ENCODE results near the gene ZPBP.

GRCh38 chr7:47520080-47521062, 61.5 kb downstream of the TNS3 start:
- RRBS: no CpG with 5 or more reads among the region's 15 CpGs

DNA sequence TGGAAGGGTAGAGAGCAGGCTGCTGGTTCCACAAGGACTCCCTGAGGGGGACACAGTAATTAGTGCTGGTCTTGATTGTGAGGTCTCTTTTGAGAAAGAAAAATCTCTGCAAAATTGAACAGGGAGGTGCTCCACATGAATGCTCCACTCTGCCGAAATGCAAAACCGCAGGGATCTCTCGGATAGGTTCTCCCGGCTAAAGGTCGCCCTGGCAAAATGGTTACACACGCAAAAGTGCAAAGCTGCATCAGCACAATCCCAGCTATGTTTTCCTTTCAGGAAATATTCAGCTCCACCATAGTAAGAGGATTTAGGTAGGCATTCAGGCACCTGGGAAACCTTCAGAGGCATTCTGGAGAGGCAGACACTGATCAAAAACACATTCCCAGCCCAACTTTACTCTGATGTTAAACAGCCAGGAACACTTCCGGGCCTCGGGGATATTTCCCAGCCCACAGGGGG, 46.3 kb downstream of the TNS3 start:
- RRBS: 29% methylated on average over 2 of the region's 8 CpGs

DNA sequence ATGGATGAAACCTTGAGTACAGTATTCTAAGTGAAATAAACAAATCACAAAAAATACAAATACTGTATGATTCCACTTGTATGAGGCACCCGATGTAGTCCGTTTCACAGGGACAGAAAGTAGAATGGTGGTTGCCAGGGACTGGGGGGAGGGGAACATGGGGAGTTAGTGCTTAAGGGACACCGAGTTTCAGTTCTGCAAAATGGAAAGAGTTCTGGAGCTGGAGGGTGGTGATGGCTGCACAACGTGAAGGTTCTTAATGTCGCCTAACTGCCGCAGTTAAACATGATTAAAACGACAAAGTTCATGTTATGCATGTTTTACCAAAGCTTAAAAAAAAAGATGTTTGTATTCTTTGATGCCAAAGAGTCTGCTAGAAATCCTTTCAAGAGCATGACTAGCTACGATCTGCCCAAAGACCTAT, 7.2 kb downstream of the TNS3 start:
- RRBS: no CpG with 5 or more reads among the region's 8 CpGs

- RRBS: no CpG with 5 or more reads among the region's 8 CpGs
These were observed 141.5 kb downstream of the PKD1L1 start for GRCh38 chr7:47806646-47807237.

GRCh38 chr7:47965183-47965573, 14.2 kb downstream of the HUS1 start:
- RRBS: no CpG with 5 or more reads among the region's 6 CpGs

DNA sequence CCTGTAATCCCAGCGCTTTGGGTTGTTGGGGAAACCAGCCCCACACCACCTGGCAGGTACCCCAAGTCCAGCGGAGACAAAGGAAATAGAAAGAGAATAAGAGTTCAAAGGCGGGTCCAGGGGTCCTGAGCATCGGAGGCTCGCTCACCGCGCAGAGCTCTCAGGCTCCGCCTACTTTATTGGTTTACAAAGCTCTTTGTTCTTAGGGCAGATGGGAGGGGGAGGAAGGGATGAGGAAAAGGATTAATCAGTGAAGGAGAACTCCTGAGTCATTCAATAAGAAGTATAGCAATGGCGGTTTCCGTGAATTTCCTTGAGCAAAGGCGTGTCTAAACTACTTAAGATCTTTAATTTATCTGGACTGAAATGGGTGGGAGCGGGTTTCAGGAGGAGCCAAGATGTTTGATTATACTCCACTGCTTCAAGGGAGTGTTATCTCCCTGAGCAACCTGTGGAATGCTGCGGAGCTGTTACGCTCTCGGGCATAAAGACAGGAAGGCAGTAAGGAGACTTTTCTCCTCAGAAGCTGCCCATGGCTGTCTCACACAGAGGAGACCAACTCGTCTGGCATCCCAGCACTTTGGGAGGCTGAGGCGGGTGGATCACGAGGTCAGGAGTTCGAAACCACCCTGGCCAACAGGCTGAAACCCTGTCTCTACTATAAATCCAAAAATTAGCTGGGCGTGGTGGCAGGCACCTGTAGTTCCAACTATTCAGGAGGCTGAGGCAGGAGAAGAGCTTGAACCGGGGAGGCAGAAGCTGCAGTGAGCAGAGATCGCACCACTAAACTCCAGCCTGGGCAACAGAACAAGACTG, 29.8 kb downstream of the ABCA13 start:
- RRBS: no CpG with 5 or more reads among the region's 22 CpGs

DNA sequence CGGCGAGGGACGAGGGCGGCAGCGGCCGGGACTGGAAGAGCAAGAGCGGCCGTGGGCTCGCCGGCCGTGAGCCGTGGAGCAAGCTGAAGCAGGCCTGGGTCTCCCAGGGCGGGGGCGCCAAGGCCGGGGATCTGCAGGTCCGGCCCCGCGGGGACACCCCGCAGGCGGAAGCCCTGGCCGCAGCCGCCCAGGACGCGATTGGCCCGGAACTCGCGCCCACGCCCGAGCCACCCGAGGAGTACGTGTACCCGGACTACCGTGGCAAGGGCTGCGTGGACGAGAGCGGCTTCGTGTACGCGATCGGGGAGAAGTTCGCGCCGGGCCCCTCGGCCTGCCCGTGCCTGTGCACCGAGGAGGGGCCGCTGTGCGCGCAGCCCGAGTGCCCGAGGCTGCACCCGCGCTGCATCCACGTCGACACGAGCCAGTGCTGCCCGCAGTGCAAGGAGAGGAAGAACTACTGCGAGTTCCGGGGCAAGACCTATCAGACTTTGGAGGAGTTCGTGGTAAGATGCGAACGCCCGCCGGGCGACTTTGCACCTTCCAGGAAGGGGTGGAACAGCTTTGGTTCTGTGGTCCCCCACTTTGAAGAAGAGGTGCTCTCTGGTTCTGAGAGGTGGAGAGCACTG, 2.3 kb downstream of the VWC2 start:
- RRBS: 5% methylated on average over 44 of the region's 65 CpGs

DNA sequence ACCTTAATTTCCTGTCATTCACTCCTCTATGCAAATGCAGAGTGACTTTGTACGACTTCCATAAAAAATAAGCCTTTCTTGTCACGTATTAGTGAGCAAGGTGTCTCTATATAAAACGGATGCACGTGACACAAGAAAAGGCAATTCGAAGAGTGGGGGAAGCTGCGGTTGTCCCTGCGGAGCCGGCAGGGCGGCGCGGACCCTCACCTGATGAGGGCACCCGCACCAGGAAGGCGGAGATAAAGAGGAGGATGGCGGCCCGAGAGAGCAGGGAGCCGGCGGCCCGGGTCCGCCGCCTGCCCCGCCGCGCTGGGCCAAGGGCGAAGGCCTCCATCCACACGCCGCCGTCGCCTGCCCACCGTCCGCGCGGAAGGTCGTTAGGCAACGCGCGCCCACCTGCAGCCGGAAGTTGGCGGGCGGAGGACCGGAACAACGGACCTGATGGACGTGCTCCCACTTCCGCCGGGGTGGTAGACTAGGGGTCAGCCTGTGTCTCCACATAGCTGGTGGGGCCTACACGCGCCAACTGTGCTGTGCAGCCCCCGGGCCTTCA, at the start of gene ZPBP:
TSS of gene ZPBP (minus strand) at position 386 of the 553 bp plus-strand sequence.
- RRBS: 30% methylated on average over 14 of the region's 47 CpGs

DNA sequence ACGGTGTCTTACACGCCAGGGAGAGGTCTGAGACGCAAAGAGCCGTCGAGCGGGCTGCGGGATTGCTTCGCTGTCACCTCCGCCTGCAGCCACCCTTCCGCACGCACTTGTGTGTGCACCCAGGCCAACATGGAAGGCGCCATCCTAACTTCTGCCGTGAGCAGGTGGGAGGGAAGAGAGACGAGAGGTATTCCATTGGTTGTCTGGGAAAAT, 1.3 kb upstream of the IKZF1 start:
- RRBS: no CpG with 5 or more reads among the region's 14 CpGs

GRCh38 chr7:50306142-50306854, 1.8 kb downstream of the IKZF1 start:
- RRBS: no CpG with 5 or more reads among the region's 8 CpGs

DNA sequence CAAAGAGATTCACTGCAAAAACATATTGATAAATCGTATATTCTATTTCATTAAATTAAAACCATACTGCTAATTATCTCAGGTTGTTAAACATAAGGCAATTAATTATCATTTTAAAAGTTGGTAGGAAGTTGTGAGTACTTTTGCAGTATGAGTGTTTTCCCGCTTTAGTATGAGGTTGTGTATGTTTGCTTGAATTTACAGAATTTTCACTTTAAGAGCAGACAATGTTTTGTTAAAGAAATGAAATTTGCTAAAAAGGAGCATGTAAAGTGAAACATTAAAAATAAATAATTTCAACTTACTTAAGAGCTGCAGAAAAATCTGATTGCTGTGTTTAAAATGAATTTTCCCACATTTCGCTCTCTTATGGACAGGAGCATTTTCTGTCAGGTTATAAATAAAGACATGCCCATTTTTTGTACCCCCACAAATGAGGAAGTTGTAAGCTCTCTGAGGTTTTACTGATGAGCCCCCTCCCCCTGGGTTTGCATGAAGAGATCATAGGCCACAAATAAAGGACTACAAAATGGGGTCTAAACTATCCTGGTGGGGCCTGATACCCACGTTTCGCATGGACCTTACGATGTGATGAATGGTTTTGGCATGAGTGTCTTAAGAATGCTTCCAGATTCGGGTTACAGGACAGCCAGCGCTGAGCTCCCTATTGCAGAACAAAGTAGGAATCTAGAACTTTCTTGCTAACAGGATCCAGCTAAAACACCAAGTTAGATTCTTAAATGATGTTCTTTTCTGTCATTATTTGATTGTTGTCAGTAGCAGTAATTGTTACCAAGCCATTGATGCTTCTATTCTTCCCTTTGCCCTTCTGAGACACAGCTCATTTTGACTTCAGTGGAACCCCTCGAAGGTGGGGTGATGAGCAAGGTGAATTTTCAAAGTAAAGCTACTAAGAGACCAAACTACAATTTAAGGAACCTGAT, 5.8 kb downstream of the IKZF1 start:
- RRBS: no CpG with 5 or more reads among the region's 9 CpGs

DNA sequence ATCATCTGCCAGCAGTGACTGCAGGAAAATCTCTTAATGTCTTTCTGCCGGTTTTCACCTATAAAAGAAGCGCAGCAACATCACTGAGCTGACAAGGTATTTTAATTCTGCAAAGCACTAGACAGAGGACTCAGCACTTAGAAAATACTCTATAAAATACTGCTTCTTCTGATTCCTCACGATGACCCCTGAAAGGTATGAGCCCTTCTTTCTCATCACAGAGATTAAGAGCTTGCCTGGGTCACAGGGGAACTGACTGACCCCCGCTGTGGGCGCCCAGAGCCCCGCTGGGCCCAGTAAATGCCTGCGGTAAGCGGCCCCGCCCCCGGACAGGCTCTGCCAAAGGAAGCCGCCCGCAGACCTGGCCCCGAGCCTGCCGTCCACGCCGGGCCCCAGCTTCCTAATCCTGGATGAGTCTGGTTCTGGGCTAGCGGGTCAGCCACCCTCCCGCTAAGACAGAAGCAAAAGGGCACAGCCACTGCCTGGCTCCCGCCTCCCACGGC, 433 bp downstream of the FIGNL1 start:
- RRBS: 1% methylated on average over 7 of the region's 20 CpGs

GRCh38 chr7:50654748-50655277, 89.6 kb upstream of the DDC start:
- RRBS: no CpG with 5 or more reads among the region's 5 CpGs

DNA sequence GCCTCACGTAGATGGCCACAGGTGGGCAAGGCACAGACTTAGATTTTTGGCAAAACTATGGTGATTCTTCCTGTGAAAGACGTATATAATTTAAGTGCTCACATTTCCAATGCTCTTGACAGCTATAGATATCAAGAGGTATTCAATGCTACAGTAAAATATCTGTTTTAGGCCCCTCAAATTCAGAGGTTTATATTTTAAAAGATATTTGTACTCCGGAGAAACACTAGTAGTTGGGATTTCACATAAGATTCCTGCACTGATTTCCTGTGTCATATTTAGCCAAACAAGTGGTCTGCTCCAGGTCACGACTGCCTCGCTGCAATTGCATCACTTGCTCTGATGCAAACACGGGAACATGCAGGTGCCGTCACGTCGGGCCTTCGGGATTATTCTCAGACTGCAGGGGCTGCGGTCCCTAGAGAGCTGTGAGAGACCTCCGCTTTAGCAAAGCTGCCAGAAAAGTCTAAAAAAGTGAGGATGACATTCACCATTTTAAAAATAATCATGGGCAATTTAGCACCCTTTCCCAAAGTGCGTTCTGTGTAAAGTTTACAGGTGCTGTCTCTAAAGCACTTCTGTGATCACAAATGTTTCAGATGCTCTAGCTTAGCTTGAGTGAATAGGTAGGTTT, 93.4 kb upstream of the DDC start:
- RRBS: no CpG with 5 or more reads among the region's 13 CpGs

- RRBS: no CpG with 5 or more reads among the region's 23 CpGs
These were observed 94.9 kb upstream of the DDC start for GRCh38 chr7:50659910-50660616.

GRCh38 chr7:50701998-50702407, 80.7 kb downstream of the GRB10 start:
- RRBS: no CpG with 5 or more reads among the region's 8 CpGs

GRCh38 chr7:50710777-50711265, 71.9 kb downstream of the GRB10 start:
- RRBS: no CpG with 5 or more reads among the region's 8 CpGs

- RRBS: no CpG with 5 or more reads among the region's 7 CpGs
These were observed 56.9 kb downstream of the GRB10 start for GRCh38 chr7:50725692-50726374.

DNA sequence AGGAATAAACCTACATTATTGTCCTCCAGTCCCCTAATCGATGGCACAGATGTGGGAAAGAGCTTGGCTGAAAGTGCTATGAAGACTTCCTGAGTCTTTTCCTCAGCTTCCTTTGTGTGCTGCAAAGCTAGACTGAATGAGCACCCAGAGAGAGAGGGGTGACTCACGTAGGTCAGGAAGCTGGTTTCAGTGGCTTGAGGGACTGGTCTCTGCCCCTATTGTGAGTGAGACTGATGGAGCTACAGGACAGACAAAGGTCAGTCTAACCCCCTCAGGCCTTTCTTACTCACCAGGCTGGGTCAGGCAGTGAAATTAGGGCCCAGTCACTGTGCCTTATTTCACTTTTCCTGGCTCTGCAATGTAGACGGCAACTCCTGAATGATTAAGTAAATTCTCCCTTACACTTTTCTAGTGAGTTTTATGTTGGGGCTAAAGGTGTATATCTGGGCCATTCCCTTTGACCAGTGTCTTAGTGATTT, 171.2 kb upstream of the GRB10 start:
- RRBS: no CpG with 5 or more reads among the region's 3 CpGs

GRCh38 chr7:51350188-51350601, 33.6 kb upstream of the COBL start:
- RRBS: no CpG with 5 or more reads among the region's 6 CpGs